GM12878 (cell line): ENCODE measurements around a stretch of chr5.

DNA sequence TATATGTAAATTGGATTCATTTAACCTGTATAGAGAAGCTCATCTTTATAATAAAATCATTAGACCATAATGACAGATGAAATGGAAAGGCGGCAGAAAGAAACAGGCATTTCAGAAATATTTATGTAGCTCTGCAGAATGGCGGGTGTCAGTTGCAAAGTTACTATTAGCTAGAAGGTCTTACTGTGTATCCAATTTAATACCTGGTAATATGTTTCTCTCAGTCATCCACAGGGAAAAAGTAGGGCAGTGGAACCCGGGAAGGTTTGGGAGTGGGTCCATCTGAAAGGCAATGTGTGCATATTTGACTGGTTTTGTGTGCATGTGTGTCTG, 575.0 kb downstream of the CSNK1G3 start:
- RAMPAGE, long total RNA = no peak
- RRBS, 2 experiments = no CpG with 5 or more reads among the region's 3 CpGs
CAGE:
- cytosol, long polyA minus RNA = no peak
- cytosol, long polyA plus RNA = no peak
- long polyA plus RNA = no peak
- nucleolus, long total RNA = no peak
- nucleus, long polyA plus RNA = no peak
- nucleus, long total RNA = no peak

GRCh38 chr5:124641140-124641526, 105.3 kb downstream of the ZNF608 start:
- RAMPAGE, long total RNA = no peak
- RRBS, 2 experiments = no CpG with 5 or more reads among the region's 10 CpGs
CAGE:
- cytosol, long polyA minus RNA = no peak
- cytosol, long polyA plus RNA = no peak
- long polyA plus RNA = no peak
- nucleolus, long total RNA = no peak
- nucleus, long polyA plus RNA = no peak
- nucleus, long total RNA = no peak

GRCh38 chr5:124660734-124661093, 85.7 kb downstream of the ZNF608 start:
- RAMPAGE, long total RNA = no peak
- RRBS, 2 experiments = no CpG with 5 or more reads among the region's 4 CpGs
CAGE:
- cytosol, long polyA minus RNA = no peak
- cytosol, long polyA plus RNA = no peak
- long polyA plus RNA = no peak
- nucleolus, long total RNA = no peak
- nucleus, long polyA plus RNA = no peak
- nucleus, long total RNA = no peak

DNA sequence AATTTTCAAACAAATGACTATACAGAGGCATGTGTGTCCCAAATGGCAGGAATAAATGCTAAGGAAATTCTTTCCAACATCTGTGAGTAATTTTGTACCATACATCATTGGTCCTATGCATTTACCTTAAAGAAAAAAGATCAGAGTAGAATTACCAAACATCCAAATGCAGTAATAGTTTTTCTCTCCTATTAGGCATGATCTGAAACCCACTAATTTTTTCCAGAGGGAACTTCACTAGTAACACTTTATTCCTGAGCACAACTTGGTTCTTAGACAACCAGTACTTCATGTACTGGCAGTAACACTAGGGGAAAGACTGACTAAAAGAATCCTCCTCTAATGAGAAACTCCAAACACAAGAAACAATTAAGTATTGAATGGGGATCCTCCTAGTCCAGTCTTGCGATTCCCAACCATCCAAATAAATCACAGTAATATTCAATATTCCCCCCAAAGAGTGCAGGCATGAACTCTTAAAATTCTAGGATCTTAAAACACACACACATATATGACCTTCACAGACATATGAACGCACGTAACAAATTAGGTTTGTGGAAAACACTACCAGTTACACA, 49.0 kb downstream of the ZNF608 start:
- RAMPAGE, long total RNA = no peak
- RRBS, 2 experiments = no CpG with 5 or more reads among the region's 3 CpGs
CAGE:
- cytosol, long polyA minus RNA = no peak
- cytosol, long polyA plus RNA = no peak
- long polyA plus RNA = no peak
- nucleolus, long total RNA = no peak
- nucleus, long polyA plus RNA = no peak
- nucleus, long total RNA = no peak

- RAMPAGE, long total RNA = no peak
- RRBS, 2 experiments = no CpG with 5 or more reads among the region's 2 CpGs
CAGE:
- cytosol, long polyA minus RNA = no peak
- cytosol, long polyA plus RNA = no peak
- long polyA plus RNA = no peak
- nucleolus, long total RNA = no peak
- nucleus, long polyA plus RNA = no peak
- nucleus, long total RNA = no peak
These were observed 280.5 kb upstream of the ZNF608 start for GRCh38 chr5:125026999-125027337.

- RAMPAGE, long total RNA = no peak
- RRBS, 2 experiments = no CpG with 5 or more reads among the region's 7 CpGs
CAGE:
- cytosol, long polyA minus RNA = no peak
- cytosol, long polyA plus RNA = no peak
- long polyA plus RNA = no peak
- nucleolus, long total RNA = no peak
- nucleus, long polyA plus RNA = no peak
- nucleus, long total RNA = no peak
These were observed 444.3 kb upstream of the ZNF608 start for GRCh38 chr5:125190650-125191216.

GRCh38 chr5:125373072-125373468, 626.6 kb upstream of the ZNF608 start:
- RAMPAGE, long total RNA = no peak
- RRBS, 2 experiments = no CpG with 5 or more reads among the region's 2 CpGs
CAGE:
- cytosol, long polyA minus RNA = no peak
- cytosol, long polyA plus RNA = no peak
- long polyA plus RNA = no peak
- nucleolus, long total RNA = no peak
- nucleus, long polyA plus RNA = no peak
- nucleus, long total RNA = no peak

- RAMPAGE, long total RNA = no peak
- RRBS, 2 experiments = no CpG with 5 or more reads among the region's 5 CpGs
CAGE:
- cytosol, long polyA minus RNA = no peak
- cytosol, long polyA plus RNA = no peak
- long polyA plus RNA = no peak
- nucleolus, long total RNA = no peak
- nucleus, long polyA plus RNA = no peak
- nucleus, long total RNA = no peak
These were observed 738.1 kb upstream of the ZNF608 start for GRCh38 chr5:125484491-125485012.

- RAMPAGE, long total RNA = no peak
- RRBS, 2 experiments = no CpG with 5 or more reads among the region's 7 CpGs
CAGE:
- cytosol, long polyA minus RNA = no peak
- cytosol, long polyA plus RNA = no peak
- long polyA plus RNA = no peak
- nucleolus, long total RNA = no peak
- nucleus, long polyA plus RNA = no peak
- nucleus, long total RNA = no peak
These were observed 30.8 kb downstream of the GRAMD2B start for GRCh38 chr5:126453986-126454450.

GRCh38 chr5:126536725-126537318, 58.2 kb downstream of the ALDH7A1 start:
- RAMPAGE, long total RNA = no peak
- RRBS, 2 experiments = no CpG with 5 or more reads among the region's 5 CpGs
CAGE:
- cytosol, long polyA minus RNA = no peak
- cytosol, long polyA plus RNA = no peak
- long polyA plus RNA = no peak
- nucleolus, long total RNA = no peak
- nucleus, long polyA plus RNA = no peak
- nucleus, long total RNA = no peak

GRCh38 chr5:126776143-126776374, 877 bp upstream of the LMNB1 start:
- RAMPAGE, long total RNA = no peak
- RRBS, 2 experiments = no CpG with 5 or more reads among the region's 6 CpGs
CAGE:
- cytosol, long polyA minus RNA = no peak
- cytosol, long polyA plus RNA = no peak
- long polyA plus RNA = no peak
- nucleolus, long total RNA = no peak
- nucleus, long polyA plus RNA = no peak
- nucleus, long total RNA = no peak

GRCh38 chr5:126810887-126811530, 34.1 kb downstream of the LMNB1 start:
- RAMPAGE, long total RNA = no peak
- RRBS, 2 experiments = no CpG with 5 or more reads among the region's 2 CpGs
CAGE:
- cytosol, long polyA minus RNA = no peak
- cytosol, long polyA plus RNA = no peak
- long polyA plus RNA = no peak
- nucleolus, long total RNA = no peak
- nucleus, long polyA plus RNA = no peak
- nucleus, long total RNA = no peak

DNA sequence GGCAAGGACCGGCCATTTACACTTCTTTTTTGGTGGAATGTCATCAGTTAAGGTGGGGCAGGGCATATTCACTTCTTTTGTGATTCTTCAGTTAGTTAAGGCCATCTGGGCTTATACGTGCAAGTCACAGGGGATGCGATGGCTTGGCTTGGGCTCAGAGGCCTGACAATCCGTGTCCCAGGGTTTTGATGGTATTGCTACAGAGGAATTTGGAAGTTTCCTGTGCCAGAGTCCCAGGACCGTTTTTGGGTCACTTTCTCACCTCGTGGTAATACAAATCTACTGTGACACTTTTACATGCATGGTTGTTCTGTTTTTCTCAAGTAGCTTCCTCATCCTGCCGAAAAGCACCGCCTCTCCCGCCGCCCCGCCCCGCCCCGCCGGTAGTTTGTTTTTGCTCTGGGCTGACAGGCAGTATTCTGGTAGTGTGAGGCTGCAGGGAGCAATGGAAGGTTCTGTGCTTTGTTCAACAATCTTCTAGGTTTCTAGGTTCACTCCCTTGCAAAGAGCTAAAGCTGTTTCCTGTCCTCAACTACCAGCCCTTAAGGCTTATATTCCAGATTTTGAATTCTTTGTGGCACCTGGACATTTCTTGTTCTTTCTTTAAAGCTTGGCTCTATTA, 68.7 kb downstream of the LMNB1 start:
- RAMPAGE, long total RNA = no peak
- RRBS, 2 experiments = no CpG with 5 or more reads among the region's 14 CpGs
CAGE:
- cytosol, long polyA minus RNA = no peak
- cytosol, long polyA plus RNA = no peak
- long polyA plus RNA = no peak
- nucleolus, long total RNA = no peak
- nucleus, long polyA plus RNA = no peak
- nucleus, long total RNA = no peak

- RAMPAGE, long total RNA = no peak
- RRBS, 2 experiments = no CpG with 5 or more reads among the region's 4 CpGs
CAGE:
- cytosol, long polyA minus RNA = no peak
- cytosol, long polyA plus RNA = no peak
- long polyA plus RNA = no peak
- nucleolus, long total RNA = no peak
- nucleus, long polyA plus RNA = no peak
- nucleus, long total RNA = no peak
These were observed 42.3 kb downstream of the MARCHF3 start for GRCh38 chr5:126987995-126988530.

DNA sequence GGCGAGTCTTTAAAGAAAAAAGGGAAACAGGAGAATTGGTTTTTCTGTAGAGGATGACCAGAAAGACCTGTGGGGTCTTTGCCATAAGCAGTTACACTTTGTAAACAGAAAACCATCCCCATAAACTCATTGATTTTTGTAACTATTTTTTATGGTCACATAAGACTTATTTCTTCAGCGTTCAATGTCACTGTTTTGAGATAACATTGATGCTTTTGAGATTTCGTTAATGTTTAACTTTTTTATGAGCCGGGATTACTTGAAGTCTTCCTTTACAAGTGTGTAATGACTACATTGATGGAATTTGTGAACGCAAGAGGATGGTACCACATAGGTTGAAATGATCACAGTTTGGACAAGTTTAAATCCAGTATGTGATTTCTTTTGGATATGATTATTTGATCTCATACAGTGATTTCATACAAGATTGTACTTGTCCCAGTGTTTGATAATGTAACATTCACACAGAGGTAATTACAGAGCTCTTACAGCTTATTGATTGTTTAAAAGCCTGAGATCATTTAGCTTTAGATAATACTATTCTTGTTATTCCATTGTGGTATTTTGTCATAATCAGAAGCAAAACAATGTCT, 1.9 kb downstream of the SLC12A2 start:
- RAMPAGE, long total RNA = no peak
- RRBS, 2 experiments = no CpG with 5 or more reads among the region's 5 CpGs
CAGE:
- cytosol, long polyA minus RNA = no peak
- cytosol, long polyA plus RNA = no peak
- long polyA plus RNA = no peak
- nucleolus, long total RNA = no peak
- nucleus, long polyA plus RNA = no peak
- nucleus, long total RNA = no peak

GRCh38 chr5:128133951-128134482, 50.5 kb downstream of the SLC12A2 start:
- RAMPAGE, long total RNA = no peak
- RRBS, 2 experiments = no CpG with 5 or more reads among the region's 4 CpGs
CAGE:
- cytosol, long polyA minus RNA = start-site peak on the plus strand at chr5:128134186-128134193, 53 reads
- cytosol, long polyA plus RNA = no peak
- long polyA plus RNA = no peak
- nucleolus, long total RNA = no peak
- nucleus, long polyA plus RNA = no peak
- nucleus, long total RNA = no peak

DNA sequence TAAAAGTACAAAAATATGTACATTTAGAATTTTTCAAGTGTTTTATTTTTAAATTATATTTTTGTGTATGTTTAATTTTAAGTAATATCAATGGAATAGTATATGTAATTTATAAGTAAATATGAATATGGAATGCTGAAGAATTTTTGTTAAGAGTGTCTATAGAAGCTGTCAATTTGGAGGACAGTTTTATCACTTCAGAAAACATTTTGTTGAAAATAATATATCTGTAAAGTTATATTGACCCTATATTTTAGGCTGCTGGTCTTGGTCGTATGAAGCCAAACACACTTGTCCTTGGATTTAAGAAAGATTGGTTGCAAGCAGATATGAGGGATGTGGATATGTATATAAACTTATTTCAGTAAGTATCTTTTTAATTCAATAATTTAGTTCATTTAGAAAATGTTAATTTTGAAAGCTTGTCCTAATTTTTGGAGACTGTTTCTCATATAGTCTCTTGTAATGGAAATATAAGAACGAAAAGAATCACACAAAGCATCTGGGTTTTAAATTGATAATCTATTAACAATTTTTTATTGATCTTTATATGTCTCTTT, 84.0 kb downstream of the SLC12A2 start:
- RAMPAGE, long total RNA = no peak
- RRBS, 2 experiments = no CpG with 5 or more reads among the region's 2 CpGs
CAGE:
- cytosol, long polyA minus RNA = no peak
- cytosol, long polyA plus RNA = no peak
- long polyA plus RNA = no peak
- nucleolus, long total RNA = no peak
- nucleus, long polyA plus RNA = no peak
- nucleus, long total RNA = no peak

GRCh38 chr5:128188361-128189263, 105.0 kb downstream of the SLC12A2 start:
- RAMPAGE, long total RNA = no peak
- RRBS, 2 experiments = no CpG with 5 or more reads among the region's 11 CpGs
CAGE:
- cytosol, long polyA minus RNA = no peak
- cytosol, long polyA plus RNA = no peak
- long polyA plus RNA = no peak
- nucleolus, long total RNA = no peak
- nucleus, long polyA plus RNA = no peak
- nucleus, long total RNA = no peak

- RAMPAGE, long total RNA = no peak
- RRBS, 2 experiments = no CpG with 5 or more reads among the region's 2 CpGs
CAGE:
- cytosol, long polyA minus RNA = no peak
- cytosol, long polyA plus RNA = no peak
- long polyA plus RNA = no peak
- nucleolus, long total RNA = no peak
- nucleus, long polyA plus RNA = no peak
- nucleus, long total RNA = no peak
These were observed 432.9 kb downstream of the CHSY3 start for GRCh38 chr5:130337122-130337510.

GRCh38 chr5:131336697-131337288, 72.9 kb downstream of the CDC42SE2 start:
- RAMPAGE, long total RNA = no peak
- RRBS, 2 experiments = no CpG with 5 or more reads among the region's 17 CpGs
CAGE:
- cytosol, long polyA minus RNA = no peak
- cytosol, long polyA plus RNA = no peak
- long polyA plus RNA = no peak
- nucleolus, long total RNA = no peak
- nucleus, long polyA plus RNA = no peak
- nucleus, long total RNA = no peak